Tongue (tissue), 2 donors: ENCODE results near the genes TLE4 and RMI1.

DNA sequence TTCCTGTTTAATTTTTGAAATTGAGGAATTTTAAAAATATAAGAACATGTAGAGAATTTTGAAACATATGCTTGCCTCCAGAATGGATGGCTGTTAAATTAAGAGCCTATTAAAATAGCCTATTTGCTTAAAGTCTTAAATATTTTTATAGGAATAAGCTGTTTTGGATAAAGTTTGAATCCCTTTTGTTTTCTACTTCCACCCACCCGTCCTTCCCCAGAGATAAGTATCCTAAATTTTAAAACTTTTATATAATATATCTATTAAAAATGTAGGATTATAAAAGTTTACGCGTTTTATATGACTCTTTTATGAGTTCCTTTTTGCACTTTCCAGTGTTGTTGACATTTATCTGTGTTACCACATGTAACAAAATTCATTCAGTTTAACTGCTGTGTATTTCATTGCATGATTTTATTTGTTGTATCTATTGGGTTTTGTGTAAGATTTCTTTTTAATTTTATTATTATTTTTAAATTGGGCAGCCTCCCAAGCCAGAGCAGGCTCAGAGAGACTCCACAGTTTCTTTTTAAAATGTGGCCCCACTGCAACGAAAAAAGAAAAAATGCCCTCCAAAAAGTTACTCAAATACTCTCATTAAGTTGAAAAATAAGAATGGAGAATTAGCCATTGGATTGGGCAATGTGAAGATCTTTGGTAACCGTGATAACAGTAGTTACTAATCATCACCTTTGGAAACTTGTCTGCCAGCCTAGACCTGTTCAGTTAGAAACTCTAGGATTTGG, 33.9 kb downstream of the VPS13A start:
- RAMPAGE, long total RNA, result no peak

DNA sequence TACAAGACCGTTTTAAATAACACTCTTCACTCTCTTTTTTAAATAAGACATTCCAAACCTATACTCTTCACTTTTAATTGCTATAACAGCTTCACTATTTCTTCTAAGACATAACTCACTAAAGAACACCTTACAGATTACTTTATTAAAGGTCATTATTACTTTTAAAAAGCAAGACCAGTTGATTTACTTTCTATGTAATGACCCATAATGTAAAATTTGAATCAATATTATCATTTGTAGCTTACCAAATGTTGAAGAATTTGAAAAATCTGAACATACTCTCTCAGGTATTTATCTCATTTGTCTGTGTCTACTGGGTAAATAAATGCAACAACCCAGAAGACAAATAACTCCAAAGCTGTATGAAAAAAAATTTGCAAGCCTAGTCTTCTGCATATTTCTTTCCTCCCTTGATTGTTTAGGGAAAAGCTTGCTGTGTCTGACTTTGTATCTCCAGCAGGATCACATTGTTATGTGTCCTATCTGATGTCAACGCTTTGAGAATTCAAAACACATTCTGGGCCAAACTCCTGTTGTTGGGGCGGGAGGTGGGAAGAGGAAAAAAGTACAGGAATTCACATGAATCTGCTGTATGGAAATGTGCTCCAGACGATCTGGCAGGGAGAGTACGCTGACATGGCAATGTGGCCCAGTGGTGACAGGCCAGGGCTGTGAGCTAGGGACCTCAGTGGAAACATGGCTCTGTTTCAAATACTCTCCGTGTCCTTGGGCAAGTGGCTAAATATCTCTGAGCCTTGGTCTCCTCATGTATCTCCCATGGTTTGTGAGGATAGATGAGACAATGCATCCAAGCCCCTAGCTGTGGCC, 87.2 kb upstream of the GNA14 start:
- RAMPAGE, long total RNA, result no peak

GRCh38 chr9:77740084-77740640, 92.0 kb upstream of the GNA14 start:
- RAMPAGE, long total RNA, result no peak

- RAMPAGE, long total RNA, result no peak
Measured at GRCh38 chr9:77770275-77770750, 122.2 kb upstream of the GNA14 start.

DNA sequence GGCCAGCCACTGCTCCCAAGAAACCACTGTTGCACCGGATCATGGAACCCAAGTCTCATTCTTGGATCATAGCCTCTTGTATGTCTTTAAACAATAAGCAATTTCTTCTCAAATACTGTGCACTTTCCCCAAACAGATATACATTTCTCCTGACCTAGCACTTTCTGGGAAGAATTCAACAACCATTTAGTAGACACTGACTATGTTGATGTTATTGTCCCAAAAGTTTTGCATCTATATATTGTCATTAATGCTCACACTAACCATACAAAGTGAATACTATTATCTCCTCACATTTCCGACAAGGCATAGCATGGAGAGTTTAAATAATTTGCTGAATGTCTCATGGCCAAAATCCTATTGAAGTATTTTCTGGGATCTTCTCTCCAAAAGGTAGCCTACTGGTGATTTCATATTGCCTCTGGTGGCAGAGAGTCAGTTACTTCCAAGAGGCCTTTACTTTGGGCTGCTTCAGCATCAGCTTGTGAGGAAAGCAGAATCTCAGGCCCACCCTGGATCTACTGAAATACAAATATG, 123.2 kb downstream of the GNAQ start:
- RAMPAGE, long total RNA, result no peak

DNA sequence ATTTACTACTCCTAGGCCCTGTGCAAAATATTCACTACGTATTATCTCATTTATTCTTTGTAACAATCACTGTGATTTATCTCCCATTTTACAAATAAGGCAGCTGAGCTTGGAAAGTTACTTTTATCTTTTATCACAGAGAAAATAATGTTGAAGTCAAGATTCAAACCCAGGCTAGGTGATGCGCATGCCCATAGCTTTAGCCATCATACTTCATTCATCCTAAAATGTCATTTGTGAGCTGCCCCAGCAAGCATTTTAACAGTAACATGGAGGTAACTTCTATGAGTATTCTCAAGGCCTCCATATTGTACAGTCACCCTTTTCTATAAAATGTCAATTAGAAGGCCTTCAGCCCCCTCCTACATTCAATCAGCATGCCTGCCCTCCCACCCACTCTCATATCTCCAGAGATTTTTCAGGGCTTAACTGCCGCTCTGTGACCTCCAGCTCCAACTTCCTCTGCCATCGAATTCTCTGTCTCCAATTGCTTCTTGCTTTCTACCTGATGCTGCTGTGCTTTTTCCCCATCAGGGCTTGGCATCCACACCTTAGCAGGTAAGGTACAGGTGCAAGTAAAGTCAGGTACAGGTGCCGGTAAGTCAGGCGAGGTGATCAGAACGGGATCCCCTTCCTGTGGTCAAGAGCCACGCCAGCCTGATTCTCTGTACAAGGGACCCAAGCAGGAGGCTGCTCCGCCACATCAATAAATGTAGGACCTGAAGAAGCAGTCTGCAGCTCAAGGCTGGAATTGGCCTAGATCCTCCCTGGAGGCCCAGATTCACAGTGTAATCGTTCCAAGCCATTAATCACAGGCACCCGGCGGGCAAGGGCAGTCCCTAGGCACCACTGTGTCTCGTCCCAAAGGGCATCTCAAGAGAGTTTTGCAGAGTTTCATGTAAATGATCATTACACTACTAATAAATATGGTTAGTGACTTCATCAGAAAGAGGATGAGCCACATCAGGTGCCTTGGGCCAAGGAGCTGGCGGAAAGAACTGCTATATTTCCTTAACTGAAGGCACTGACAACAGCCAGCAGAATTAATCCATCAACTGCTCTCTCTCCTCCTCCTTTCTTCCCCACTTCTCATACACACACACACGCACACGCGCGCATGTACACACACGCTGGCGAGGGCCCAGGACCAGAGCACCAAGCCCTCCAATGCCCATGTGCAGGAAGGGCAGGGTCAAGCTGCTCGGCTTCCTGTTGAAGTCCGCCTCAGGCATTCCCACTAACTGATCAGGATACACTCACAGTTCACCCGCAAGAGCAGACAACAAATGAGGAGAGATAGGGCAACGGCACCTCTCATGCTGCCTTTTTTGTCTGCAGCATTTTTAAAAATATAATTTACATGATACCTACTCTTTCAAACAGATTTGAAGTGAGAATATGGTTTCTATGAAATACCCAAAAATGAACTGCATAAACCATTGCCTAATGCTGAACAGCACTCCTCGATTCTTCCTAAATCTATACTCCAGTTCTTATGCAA, 34.1 kb downstream of the GNAQ start:
- RAMPAGE, long total RNA, result no peak

- RAMPAGE, long total RNA, result no peak
Measured at GRCh38 chr9:78025712-78026121, 5.9 kb downstream of the GNAQ start.

GRCh38 chr9:79571634-79572347, at the start of gene TLE4:
Gene TLE4 (plus strand): TSS chr9:79571965.
- RAMPAGE, long total RNA, result no peak

GRCh38 chr9:79812332-79812894, 240.6 kb downstream of the TLE4 start:
- RAMPAGE, long total RNA, result no peak

GRCh38 chr9:81592865-81593568, 96.3 kb downstream of the TLE1 start:
- RAMPAGE, long total RNA, result no peak

DNA sequence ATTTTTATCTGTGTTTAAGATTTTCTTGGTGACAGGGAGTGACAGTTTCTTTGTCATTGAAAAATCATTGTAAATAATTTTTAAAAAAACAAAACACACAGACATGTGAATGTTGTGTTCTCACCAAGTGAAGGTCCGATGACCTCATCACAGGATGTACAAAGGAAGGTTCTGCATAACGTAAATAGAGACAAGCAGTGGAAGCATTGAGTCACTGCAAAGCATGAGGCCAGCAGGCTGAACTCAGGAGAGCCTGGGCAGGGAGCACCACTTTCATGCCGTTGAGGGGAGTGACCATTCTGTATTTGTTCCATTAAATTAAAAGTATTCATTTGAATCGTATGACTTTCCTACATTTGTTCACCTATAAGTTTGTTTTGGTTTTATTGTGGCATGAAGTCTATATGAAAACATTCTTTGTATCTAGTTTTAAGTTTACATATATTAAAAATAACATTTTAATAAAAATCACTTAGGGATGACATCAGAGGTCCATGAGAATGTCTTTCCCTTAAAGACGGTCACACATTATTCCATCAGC, 70.4 kb upstream of the TLE1 start:
- RAMPAGE, long total RNA, result no peak

DNA sequence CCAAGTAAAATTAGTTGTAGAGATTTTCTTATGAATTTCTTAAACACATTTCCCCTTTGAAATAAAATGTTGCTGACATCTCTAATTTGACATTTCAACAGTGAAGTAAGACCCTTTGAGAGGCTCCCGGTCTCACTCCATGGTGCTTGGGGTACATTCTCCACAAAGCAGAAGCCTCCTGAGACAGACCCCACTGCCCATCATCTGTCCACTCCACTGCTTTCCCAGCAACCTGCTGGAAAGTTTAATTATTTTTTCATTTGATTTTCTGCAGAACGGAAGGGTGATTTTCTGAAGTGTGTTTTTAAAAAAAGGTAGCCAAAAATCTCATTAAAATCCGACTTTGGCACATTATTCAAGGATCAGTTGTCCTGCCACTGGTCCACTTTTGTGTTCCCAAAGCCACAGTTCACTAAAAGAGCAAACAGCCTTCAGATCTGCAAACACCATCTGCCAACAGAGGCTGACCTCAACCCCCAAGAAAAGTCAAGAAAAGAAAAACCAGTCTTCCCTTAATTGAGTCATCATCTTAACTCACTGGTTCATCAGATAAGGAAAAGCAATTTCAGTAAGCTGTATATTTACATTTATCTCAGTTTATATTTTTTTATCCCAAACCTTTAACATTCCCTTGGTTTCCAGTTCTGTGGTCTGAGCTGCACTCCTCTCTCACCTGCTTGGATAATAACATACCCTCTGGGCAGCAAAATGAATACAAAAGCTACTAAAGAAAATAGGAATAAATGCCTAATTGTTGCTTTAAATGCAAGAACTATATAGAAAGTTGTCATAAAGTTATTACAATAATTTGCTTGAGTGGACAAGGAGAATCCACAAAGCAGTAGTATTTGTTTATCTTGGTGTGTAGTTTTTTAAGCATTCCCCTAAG, 21.2 kb downstream of the RASEF start:
- RAMPAGE, long total RNA, result no peak

GRCh38 chr9:83056230-83056508, 6.8 kb downstream of the RASEF start:
- RAMPAGE, long total RNA, result no peak

- RAMPAGE, long total RNA, result no peak
Measured at GRCh38 chr9:83701697-83702029, 6.1 kb downstream of the UBQLN1 start.

DNA sequence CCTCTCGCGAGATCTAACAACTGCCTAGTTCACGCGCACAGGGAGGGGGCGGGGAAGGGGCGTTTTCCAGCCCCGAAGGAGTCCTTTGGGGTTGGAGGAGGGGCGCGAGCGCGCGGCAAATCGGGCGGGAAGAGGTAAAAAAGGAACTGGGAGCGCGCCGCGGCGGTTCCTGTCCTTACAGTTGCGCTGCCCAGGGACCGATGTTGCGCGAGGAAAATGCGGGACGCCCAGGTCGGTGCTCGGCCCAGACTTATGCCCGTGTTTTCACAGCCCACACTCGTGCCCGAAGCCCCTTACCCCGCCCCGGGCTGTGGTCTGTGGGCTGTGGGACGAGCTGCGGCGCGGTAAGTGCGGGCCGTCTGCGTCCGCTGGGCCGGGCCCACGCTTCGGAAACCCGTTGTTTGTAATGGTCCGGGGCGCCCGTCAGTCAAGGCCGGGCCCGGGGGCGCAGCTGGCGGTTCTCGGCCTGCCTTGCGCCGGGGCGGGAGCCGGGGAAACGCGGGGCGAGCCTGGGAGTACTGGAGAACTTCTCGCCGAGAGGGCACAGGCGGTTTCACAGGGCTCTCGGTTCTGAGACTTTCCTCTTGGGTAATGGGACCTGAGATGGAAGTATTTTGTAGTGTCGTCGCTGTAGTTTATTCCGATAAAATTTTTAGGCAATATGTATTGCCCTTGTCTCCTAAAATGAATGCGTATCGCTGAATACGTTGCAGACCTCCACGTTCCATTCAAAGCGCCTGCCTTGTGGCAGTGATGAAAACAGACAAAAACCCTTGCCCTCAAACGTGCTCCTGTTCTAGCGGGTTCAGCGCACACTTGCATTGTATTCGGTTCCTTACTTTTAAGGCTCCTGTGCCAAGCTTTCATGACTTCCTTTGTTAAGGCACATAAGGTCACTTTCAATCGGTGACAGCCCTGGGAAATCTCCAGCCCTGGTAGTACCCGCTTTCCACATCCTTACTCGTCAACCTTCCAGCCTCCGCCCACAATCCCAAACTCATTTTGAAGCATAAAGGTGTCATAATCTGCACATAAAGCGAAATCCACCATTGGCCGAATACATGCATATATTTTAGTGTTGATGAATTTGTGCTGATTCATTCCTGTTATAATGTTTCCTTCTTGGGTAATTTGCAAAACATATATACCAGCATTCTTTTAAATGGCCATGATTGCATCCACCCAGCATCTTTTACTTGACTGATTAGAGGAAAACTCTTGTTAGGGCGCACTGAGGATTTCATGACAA, at the start of gene RMI1:
Gene RMI1, plus strand, starts transcription at position 145 of the 1,249 bp plus-strand sequence.
- RAMPAGE, long total RNA, result no peak

DNA sequence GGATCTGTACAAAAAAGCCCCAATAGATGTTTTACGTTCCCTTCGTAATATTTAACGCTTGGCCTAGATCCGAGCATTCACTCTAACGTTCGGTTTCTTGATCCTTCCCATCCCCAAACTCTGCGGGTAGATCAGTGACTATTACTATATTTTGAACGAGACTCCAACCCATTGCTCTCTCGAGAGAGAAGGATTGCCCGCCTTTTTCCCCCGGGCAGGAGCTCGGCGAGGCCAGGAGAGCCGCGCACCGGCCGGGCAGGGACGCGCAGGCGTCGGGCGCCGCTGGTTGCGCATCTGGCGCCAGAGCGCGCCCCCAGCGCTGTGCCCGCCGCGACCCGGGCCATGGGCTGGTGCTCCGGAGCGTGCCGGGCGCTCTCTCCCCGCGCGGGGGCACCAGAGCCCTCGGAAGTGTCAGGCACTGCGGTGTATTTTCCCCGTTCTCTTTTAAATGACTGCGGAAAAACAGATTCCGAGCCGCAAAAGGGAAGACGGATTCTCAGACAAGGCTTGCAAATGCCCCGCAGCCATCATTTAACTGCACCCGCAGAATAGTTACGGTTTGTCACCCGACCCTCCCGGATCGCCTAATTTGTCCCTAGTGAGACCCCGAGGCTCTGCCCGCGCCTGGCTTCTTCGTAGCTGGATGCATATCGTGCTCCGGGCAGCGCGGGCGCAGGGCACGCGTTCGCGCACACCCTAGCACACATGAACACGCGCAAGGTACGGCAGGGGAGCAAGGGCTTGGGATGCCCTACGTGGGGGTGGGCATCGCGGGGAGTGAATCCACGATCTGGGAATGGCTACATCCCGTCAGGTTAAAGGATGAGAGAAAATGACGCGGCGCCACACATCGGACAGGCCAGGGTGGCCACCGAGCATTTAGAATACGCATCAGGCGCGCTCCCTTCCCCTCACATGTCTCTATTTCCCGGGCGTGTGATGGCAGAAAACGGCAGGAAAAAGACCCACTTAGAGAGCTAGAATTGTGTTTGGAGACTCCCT, 1.2 kb upstream of the NTRK2 start:
- RAMPAGE, long total RNA, result no peak

GRCh38 chr9:84671464-84671894, 1.9 kb downstream of the NTRK2 start:
- RAMPAGE, long total RNA, result no peak

DNA sequence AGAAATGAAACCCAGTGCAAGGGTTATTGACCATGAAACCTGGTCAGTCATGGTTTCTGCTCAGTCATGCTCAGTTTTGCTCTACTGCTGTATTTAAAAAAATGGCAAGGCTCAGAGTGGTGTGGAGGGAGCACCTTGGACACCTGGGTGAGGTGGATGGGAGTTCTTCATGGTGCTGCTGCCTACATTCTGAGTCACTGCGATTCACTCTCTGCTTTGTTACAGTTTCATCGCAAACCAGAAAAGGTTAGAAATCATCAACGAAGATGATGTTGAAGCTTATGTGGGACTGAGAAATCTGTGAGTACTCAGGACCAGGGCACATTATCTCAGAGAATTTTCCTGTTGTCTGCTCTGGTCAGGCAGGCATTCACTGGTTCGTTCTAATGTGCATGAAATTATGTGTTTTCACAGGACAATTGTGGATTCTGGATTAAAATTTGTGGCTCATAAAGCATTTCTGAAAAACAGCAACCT, 32.4 kb downstream of the NTRK2 start:
- RAMPAGE, long total RNA, result no peak

DNA sequence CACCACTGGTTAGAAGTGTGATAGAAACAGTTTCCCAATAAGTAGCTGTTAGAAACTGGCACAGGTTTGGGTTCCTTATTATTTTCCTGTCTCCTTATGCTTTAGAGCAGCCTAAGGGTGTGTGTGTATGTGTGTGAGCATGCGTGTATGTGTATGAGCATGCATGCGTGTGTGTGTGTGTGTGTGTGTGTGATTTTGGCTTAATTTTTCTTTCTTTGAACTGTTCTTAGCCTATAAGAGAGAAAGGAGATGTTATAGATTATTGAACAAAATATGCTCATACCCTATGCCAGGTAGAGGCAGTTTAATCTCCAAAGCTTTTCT, 160.8 kb downstream of the NTRK2 start:
- RAMPAGE, long total RNA, result no peak

- RAMPAGE, long total RNA, result no peak
Measured at GRCh38 chr9:84851908-84852340, 182.4 kb downstream of the NTRK2 start.